ENCODE measurements around the gene MTMR10.

- PRO-cap = unidirectional peak, plus-strand start at chr15:30991295; bidirectional peak, plus-strand start at chr15:30991794, minus-strand start at chr15:30991604; bidirectional peak, plus-strand start at chr15:30991966, minus-strand start at chr15:30991895
Observed at GRCh38 chr15:30990905-30991916, at the start of gene MTMR10. MTMR10 (minus strand) TSS chr15:30991628.

DNA sequence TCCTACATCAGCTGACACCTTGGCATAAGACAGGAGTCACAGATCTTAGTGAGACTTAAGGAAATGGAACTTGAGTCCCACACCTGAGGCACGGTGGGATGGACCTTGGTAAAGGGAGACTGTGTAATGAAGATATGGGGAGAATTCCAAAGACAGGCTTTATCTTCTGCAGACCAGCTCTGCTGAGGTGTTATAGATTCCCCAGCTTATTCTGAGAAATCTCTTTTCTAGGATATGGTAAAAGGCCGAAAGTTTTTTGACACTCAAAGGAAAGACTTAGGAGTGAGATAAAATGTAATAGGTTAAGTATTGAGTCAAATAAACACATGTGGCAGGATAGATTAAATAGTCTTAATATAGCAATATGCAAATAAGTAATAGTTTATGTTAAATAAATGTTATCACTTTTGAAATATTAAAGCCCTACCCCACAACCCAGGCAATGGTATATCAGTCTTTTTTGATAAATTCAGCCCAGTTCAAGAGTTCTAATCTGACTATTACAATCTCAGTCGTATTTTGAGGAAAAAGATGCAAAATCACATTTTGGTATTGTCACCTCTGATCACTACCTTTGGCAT lies 8.4 kb upstream of the MTMR10 start:
- PRO-cap = no peak

- PRO-cap = no peak
Observed at GRCh38 chr15:31024139-31024937, 32.9 kb upstream of the MTMR10 start.

GRCh38 chr15:31216217-31216693 lies 110.4 kb upstream of the KLF13 start:
- PRO-cap = bidirectional peak, plus-strand start at chr15:31216645, minus-strand start at chr15:31216404

DNA sequence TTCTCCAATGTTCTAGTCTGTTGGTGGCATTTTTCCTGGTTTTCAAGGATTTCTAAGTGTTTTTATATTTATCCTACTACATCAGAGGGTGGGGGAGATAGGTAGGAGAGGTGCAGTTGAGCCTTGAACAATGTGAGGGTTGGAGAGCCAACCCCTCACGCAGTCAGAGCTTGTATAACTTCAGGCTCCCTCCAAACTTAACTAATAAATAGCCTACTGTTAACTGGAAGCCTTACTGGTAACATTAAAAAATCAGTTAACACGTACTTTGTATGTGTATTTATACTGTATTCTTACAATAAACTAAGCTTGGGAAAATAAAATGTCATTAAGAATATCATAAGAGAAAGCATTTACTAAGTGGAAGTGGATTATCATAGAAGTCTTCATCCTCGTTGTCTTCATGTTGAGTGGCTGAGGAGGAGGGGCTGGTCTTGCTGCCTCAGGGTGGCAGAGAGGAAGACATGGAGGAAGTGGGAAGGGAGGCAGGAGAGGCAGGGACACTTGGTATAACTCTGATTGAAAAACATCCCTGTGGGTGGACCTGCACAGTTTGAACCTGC lies 104.1 kb upstream of the KLF13 start:
- PRO-cap = no peak

DNA sequence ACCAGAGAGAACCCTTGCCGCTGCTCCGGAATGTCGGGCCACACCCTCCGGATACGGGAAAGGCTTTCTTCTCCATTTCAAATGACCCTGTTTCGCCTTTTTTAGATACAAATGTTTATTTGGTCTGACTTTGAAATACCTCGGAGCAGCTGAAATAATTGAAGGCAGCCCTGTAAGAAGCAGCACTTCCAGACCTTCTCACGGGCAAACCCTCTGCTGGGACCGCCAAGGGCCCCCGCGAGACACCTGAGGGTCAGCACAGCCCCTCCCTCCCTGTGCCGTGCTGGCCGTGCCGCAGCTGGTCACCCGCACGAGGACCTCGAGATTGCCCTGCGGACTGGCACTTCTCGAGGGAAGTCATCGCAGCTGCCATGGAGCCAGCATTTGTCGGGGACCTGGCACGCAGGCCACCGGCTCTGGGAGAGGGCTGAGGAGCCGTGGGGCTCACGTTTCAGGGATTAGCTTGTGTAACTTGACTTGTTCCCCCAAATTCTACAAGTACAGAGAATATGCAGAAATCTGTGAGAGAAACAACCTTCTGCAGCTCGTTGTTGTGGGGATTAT lies 102.7 kb upstream of the KLF13 start:
- PRO-cap = no peak

DNA sequence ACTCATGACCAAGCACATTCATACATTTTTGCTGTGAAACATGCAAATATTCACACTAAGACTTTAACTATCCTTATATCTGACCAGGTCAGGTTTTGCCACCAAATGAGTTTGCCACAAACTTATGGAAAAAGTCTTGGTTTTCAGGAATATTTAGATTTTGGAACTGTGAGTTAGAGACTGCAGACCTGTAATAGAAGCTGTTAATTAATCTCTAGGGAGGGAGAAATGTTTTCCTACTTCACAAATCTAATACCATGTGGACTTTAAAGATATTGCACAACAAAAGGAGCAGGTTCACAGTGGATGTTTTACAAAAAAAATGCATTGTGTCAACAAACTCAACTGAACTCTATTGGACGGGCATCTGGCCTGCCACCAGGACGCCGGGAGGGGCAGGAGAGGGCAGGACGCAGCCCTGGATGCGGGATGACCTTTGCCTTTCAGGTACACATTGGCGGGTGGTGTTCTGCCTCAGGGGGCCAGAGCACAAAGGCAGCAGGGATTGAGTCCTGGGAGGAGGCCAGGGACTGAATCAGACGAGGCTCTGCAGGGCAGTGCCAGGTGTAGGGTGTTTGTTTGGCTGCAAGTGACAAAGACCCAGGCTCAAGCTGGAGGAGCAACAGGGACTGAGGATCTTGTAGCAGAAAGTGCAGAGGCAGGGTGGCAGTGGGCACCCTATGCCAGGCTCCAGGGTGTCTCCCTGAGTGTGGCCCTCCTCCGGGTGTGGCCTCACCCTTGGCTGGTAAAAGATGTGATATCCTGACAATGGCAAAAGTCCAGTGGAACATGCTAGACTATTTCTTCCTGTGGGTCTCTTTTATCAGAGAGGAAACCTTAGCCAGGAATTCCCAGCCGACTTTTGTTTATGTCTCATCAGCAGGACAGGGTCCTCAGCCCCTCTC lies 30.0 kb upstream of the KLF13 start:
- PRO-cap = no peak

- PRO-cap = no peak
Observed at GRCh38 chr15:31305062-31305264, 21.7 kb upstream of the KLF13 start.

GRCh38 chr15:31328819-31329124 lies 2.1 kb downstream of the KLF13 start:
- PRO-cap = unidirectional peak, minus-strand start at chr15:31329087

DNA sequence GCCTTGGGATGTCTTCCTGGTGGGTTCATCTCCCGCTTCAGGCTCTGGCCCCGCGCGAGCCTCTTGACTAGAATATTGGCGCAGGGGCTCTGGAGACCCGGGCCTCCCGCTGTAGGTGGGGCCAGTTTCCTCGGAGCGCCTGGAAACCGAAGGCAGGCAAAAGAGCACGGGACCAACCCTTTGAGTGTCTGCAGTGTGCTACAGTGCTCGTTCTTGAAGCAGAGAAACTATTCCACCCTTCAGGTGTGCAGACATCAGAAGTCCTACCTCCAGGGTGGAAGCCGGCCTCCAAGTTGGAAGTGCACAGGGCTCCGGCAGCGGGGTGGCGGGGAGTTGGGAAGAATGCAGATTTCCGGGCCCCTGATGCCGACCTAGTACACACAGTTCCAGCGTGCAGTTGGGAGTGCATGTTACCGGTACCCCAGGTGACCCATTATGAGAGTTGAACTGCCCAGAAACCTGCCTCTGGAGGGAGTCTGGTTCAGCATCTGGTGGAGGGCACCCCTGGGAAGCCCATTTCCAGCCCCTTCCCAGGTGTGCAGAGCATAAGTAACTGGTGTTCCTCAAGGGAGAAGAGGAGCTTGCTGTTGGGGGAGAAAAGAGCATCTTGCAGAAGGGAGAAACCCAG lies 3.0 kb downstream of the KLF13 start:
- PRO-cap = no peak

DNA sequence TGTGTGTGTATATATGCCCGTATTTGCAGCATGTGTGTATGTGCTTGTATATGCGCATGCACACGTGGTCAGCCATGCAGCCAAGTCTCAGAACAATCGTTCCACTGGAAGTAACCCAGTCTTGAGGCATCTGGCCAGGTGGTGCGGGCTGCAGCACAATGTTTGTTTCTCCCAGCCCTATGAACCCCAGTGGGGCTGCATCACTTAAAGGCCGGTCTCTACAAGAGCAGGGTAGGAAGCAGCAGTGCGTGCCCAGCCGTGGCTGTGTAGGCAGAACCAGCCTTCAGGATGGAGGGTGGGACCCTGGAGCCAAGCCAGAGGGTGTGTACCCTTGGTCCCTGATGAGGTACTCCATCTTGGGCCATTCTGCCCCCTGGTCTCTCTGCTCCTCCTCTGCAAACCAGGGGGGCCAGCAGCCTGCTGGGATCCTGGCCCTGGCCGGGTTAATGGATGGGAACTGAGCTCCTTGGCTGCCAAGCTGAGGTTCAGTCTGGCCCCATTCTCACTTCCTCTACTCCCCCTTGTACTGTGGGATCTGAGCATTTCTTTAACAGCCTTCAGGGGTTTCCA lies 11.8 kb downstream of the KLF13 start:
- PRO-cap = no peak

DNA sequence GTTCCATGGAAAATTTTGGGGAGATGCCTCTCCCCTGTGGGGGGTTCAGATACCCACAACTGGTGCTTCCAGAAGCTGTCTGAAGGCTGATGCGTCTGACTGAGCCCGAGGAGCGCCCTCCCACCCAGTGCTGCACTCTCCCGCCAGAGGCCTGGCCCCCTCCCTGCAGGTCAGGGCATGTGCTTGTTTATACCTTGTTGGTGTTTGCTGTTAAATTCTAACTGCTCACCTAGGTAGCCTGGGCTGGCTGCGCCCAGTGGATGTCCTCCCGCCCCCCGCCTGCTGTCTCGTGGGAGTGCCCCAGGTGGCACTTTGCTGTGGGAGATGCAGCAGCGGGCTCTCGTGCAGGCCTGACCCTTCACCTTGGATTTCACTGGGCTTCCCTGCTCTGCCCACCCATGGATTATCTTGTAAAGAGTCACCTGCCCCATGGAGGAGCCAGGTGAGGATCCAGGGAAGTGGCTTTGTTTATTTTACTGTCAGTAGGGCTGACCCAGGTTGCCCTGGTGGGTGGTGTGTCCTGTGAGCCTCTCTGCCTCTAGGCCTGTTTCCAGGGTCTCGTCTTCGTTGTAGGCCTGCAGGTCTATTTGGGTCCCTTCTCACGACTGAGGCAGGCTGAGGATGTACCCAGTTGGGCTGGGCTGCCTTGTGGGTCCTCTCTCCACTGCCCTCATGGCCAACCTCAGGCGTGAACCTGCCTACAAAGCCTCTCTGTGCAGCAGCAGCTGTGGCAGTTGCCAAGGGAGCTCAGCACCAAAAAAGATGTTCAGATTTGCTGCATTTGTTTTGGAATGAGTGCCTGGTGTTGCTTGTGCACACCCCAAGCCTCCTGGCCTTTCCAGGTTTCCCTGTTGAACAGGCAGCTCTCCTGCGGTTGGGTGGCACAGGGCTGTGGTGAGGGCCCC lies 13.2 kb downstream of the KLF13 start:
- PRO-cap = no peak

GRCh38 chr15:31344687-31345616 lies 18.3 kb downstream of the KLF13 start:
- PRO-cap = unidirectional peak, plus-strand start at chr15:31345153; bidirectional peak, plus-strand start at chr15:31345442, minus-strand start at chr15:31345268

GRCh38 chr15:31347704-31348130 lies 21.1 kb downstream of the KLF13 start:
- PRO-cap = no peak

DNA sequence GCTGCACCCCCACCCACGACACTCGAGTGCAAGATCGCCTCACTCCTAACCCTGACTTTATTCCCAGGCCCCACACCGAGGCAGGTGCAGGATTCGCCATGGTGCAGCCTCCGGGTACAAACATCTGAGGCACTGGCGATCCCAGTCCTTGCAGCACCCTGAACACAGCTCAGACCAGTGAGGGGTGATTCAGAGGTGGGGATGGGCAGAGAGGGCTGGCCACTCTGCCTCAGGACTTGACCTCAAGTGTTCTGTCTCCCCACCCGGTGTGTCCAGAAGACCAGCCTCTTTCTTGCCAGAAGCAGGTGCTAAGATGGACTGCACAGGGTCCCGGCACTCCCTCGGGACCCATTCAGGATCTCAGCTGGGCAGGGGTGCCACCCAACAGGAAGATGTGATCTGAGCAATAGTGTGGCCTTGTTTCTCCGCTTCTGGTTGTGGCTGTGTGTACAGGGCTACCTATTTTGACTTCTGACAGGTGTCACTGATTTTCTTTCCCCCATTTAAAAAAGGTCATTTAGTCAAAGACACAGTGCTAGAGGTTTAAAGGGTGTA lies 49.3 kb downstream of the KLF13 start:
- PRO-cap = no peak

- PRO-cap = no peak
Observed at GRCh38 chr15:31377991-31378661, 51.5 kb downstream of the KLF13 start.

DNA sequence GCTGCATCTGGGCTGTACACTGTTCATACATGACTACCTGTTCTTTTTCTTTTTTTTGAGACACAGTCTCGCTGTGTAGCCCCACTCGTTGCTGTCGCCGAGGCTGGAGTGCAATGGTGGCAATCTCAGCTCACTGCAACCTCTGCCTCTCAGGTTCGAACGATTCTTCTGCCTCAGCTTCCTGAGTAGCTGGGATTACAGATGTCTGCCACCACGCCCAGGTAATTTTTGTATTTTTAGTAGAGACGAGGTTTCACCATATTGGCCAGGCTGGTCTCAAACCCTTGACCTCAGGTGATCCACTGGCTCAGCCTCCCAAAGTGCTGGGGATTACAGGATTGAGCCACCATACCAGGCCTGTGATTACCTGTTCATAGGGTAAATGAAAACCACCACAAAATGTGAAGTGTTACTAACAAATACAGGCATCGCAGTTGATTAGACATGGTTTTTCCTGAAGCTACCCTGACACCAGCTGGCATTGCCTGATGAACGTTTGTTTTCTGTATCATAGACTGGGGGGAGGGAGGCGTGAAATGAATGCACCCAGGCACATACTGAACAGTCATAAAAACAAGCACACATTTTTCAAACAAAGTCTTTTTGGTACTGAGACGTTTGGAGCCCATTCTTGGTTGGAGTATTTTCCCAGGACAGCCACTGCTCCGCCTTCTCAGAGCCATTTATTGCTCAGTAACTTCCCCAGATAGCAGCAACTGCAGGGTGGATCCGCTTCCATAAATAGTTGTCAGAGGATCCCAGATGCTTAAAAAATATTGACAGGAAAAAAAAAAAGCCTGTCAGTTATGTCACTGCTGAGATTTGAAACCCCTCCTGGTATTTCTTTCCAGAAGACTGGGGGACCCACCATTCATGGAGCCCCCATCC lies 52.3 kb downstream of the KLF13 start:
- PRO-cap = no peak

- PRO-cap = no peak
Observed at GRCh38 chr15:31383318-31383675, 56.7 kb downstream of the KLF13 start.

DNA sequence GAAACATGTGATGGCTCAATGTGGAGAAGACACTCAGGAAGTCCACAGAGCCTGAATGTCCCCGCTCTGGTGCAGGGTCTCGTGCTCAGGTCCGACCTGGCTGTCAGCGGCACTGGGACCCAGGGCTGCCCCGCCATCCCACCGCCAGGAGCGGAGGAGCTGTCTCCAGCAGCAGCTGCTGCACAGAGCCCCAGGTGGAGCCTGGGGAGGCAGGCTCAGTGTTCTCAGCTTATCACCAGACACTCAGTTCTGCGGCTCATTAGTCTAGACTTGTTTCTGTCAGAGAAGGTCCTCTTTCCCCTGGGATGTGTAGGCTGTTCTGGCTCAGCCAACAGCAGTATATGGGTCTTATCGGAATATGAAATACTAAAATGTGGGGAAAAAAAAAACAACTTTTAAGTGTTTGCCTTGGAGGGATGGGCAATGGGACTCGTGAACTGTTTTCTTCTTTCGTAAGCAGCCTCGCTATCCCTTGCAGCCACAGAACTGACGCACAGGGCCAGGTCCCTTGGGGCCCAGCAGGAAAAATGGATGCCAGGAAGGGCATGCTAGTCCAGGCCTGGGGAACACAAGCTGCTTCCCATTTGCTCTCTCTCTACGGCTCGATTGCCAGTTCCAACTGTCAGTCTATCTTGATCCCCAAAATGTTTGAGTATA lies 76.0 kb downstream of the KLF13 start:
- PRO-cap = no peak

DNA sequence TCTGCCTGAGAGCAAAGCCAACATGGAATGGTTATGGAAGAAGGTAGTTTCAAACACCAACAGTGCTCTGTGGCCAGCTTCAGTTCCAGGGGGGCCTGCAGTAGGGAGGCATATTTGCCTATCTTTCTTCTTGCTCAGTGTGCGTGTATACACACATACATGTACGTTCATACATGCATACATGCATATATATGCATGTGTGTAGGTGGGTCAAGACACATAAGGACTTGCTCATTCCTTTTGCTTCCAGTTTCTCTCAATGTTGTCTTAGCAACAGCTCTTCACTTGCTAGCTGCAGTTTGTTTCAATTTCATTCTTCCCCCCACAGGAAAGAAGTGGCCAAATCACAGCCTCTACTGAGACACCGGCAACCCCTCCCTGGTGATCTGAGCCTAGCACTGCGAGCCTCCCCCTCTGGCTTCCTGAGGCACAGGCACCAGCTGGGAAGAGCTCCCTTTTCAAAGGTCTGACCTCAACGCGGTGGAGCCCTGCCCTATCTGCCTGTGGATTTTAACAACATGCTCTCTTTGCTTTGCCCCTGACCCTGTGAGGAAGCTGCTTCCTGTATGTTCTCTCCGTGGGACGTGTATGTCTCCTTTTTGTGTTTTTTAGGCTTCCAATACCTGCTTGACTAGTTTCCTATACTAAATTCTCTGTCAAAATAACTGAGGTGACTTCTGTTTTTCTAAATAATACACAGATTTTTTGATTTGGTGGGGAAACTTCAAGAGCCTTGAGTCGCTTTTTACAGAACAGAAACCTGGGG lies 146.3 kb downstream of the KLF13 start:
- PRO-cap = no peak